ENCODE data around the gene PPP2R3B.

GRCh38 chrX:276030-276505 is 5.1 kb upstream of the PLCXD1 start:
- PRO-cap, 8 experiments = peak in 7 of 8 experiments; most common plus-strand start chrX:276366 (in 7); most common minus-strand start chrX:276236 (in 6)

DNA sequence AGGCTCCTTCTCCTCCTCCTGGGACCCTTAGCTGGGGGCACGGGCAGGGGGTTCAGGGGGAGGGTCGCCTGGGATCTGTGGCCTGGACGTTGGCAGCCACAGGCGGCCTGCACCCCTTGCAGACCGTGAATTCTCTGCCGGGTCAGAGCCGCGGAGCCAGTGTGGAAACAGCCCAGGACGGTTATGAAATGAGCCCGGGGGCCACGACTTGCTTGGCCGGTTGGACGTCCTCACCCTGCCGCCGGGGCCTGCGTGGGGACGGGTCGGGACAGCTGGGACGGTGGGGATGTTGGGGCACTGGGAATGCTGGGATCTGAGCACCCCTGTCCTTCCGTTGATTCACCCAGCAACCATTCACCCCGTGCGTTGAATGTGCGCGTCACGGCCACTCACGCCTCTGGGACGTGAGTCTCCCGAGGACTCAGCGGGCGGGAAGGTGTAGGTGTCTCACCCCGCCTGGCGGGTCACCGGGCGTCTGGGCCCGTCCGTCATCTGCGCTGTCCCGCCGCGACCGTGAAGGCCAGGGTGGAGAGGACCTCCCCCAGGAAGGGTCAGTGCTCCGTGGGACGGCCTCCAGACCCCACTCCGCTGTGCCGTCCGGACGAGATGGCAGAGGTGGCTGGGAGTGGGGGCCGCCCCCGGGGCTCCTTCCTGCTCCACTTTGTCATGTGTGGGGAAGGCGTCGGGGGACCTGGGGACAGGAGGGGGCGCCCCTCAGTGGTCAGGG is 4.5 kb upstream of the PLCXD1 start:
- PRO-cap, 8 experiments = peak in 4 of 8 experiments; most common plus-strand start position 184 of the sequence (in 1); most common minus-strand start position 136 of the sequence (in 2)

DNA sequence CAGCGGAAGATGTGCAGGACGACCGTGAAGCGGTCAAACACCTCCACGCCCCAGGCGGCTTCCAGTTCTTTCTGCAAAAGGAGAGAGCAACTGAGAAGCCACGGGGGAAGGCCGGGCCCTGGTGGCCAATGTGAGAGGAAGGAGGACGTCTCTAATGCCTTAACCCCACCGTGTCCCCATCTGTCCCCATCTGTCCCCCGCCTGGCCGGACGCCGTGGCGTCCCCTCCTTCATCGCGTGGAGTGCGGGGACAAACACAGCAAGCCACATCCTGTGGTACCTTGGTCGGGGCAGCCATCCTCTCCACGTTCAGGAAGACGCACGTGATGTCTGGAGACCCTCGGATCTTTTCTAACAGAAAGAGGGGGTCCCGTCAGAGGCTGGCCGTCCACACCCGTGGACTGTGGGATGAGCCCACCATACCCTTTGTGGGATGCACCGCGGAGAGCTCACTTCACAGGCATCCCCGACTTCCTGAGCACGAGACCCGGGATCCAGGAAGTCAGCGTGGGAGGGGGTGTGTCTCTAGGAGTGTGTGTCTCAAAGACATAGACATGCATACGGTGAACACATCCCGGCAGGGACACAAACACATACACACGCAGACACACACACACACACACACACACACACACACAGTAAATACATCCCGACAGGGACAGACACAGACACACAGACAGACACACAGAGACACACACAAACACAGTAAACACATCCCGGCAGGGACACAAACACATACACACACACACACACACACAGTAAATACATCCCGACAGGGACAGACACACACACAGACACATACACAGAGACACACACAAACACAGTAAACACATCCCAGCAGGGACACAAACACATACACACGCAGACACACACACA is 3.4 kb downstream of the GTPBP6 start:
- PRO-cap, 8 experiments = no peak in any of the 8 experiments

GRCh38 chrX:323784-324554 is 5.4 kb upstream of the GTPBP6 start:
- PRO-cap, 8 experiments = no peak in any of the 8 experiments

- PRO-cap, 8 experiments = peak in 8 of 8 experiments; most common plus-strand start chrX:387270 (in 8); most common minus-strand start chrX:386963 (in 3)
Observed at GRCh38 chrX:386458-387609, at the start of gene PPP2R3B. PPP2R3B (minus strand) TSS chrX:386907.

- PRO-cap, 8 experiments = no peak in any of the 8 experiments
Observed at GRCh38 chrX:397526-398012, 10.9 kb upstream of the PPP2R3B start.

- PRO-cap, 8 experiments = no peak in any of the 8 experiments
Observed at GRCh38 chrX:970354-970599, 242.2 kb downstream of the CRLF2 start.

DNA sequence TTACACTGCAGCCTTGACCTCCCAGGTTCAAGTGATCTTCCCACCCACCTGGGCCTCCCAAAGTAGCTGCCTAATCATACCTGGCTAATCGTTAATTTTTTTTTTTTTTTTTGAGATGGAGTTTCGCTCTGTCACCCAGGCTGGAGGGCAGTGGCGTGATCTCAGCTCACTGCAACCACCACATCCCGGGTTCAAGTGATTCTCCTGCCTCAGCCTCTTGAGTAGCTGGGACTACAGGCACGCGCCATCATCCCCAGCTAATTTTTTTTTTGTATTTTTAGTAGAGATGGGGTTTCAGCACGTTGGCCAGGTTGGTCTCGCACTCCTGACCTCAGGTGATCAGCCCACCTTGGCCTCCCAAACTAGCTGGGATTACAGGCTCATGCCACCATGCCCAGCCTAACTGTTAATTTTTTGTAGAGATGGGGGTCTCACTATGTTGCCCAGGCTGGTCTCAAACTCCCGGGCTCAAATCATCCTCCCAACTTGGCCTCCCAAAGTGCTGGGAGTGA is 29.0 kb upstream of the SLC25A6 start:
- PRO-cap, 8 experiments = no peak in any of the 8 experiments

DNA sequence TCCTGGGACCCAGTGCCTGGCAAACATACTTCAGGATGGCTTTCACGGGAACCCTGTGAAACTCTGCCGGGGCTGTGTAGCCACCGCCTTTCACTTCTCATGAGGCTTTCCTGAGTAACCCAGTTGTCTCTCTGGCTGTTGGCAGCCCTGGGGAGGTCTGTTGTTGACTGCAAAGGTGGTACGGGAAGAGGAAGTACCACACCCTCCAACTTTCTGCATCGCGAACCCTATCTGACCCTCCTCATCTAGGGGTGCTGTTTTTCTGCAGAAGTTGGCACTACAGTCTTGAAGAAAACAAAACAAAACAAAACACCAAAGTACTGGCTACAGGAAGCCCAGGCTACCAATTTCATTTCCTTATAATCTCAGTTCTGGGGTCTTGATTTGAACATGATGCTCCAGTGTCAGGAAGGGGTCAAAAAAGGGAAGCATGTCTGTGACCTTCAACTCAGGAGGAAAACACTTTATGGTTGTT is 18.0 kb upstream of the P2RY8 start:
- PRO-cap, 8 experiments = peak in 6 of 8 experiments; most common plus-strand start position 366 of the sequence (in 1); most common minus-strand start position 133 of the sequence (in 6)

GRCh38 chrX:1591959-1592278 is 515 bp downstream of the AKAP17A start:
- PRO-cap, 8 experiments = no peak in any of the 8 experiments

DNA sequence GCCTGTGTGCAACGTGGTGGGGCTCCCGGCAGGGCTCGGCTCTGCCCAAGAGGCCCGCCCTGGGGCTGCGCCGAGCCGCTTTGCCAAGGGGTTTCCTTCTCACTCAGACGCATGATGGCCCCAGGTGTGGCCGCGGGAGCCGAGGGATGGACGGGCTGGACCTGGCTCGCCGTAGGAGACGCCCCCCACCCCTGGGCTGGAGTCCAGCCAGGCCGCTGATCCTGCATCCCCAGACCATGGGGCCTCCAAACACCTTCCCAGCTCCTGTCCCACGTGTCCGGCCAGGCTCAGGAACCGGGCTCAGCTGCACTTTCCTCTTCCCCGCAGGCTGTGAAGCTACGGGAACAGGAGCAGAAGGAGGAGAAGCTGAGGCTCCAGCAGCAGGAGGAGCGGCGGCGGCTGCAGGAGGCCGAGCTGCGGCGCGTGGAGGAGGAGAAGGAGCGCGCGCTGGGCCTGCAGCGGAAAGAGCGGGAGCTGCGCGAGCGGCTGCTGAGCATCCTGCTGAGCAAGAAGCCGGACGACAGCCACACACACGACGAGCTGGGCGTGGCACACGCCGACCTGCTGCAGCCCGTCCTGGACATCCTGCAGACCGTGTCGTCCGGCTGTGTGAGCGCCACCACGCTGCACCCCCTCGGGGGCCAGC is 9.1 kb downstream of the AKAP17A start:
- PRO-cap, 8 experiments = peak in 1 of 8 experiments; most common plus-strand start position 139 of the sequence (in 1)

GRCh38 chrX:1661025-1661375 is 46.1 kb downstream of the ASMT start:
- PRO-cap, 8 experiments = no peak in any of the 8 experiments

- PRO-cap, 8 experiments = no peak in any of the 8 experiments
Observed at GRCh38 chrX:2321377-2321875, 179.3 kb downstream of the DHRSX start.

- PRO-cap, 8 experiments = peak in 2 of 8 experiments; most common plus-strand start chrX:2521483 (in 1); most common minus-strand start chrX:2521449 (in 1)
Observed at GRCh38 chrX:2521350-2521820, 20.6 kb upstream of the DHRSX start.

- PRO-cap, 8 experiments = peak in 2 of 8 experiments; most common minus-strand start chrX:2593905 (in 1)
Observed at GRCh38 chrX:2593772-2594167, 93.0 kb upstream of the DHRSX start.

- PRO-cap, 8 experiments = peak in 6 of 8 experiments; most common plus-strand start chrX:2708853 (in 3); most common minus-strand start chrX:2708743 (in 6)
Observed at GRCh38 chrX:2708573-2709451, 17.7 kb downstream of the CD99 start.

DNA sequence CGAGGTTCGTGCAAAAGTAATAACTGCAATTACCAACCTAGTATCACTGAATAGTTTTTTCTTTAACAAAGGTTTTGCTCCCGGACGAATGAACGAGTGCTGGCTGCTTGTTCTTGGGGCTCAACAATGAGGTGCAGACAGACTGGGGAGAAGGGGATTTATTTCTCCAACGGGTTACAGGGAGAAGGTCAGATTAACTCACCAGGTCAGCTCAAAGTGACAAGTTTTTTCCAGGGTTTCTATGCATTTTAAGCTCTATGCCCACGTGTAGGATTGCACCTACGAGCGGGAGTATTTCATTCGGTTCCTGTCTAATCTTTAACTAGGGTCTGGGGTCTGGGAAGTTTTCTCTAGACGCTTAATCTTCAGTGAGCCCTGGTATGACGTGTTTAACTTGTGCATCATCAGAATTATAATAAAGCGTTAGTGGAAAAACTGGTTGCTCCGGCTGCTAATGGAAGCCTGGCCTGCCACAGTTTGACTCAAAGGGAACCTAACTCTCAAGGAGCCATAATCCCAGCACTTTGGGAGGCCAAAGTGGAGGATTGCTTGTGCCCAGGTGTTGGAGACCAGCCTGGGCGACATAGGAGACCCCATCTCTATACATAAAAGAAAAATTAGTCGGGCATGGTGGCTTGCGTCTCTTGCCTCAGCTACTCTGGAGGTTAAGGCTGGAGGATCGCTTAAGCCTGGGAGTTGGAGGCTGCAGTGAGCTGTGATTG is 30.3 kb downstream of the ARSD start:
- PRO-cap, 8 experiments = no peak in any of the 8 experiments

GRCh38 chrX:2928543-2929178 is 478 bp downstream of the ARSD start:
- PRO-cap, 8 experiments = peak in 8 of 8 experiments; most common plus-strand start chrX:2928890 (in 5); most common minus-strand start chrX:2928657 (in 6)

DNA sequence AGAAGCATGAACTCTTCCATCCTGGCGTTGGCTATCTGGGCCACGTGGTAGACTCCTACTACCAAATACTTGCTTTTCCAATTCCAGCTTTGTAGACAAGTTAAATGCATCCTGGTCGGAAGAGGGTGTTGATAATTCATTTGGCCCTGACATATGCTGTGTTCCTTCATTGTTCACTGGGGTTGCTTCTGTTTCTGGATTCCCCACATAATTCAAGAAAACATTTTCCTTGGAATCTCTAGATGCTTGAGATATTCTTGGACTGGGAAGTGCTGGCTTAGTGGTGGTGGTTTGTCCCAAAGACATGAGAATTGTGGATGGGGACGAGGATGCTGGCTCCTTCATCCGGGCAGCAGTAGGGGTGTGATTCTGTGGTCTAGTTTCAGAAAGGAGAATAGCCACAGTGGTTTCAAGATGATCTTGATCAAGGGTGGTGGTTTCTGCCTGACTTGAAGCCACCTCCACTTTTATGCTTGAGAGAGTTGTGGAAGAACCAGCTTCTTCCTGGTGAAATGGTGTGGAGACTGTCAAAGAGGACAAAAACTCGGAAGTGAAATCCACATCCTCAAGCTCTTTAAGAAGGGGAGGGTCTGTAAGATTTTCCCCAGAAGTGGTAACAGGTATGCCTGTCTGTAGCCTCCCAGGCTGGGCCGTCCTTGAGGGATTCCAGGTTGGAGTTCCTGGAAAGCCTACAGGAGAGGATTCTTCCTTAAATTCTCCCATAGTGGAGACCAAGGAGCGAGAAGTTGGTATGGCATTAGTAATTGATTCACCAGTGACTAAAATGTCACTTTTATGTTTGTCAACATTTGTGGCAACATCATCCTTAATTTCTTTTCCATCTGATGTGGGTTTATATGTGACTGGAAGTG is 25.3 kb downstream of the MXRA5 start:
- PRO-cap, 8 experiments = no peak in any of the 8 experiments

DNA sequence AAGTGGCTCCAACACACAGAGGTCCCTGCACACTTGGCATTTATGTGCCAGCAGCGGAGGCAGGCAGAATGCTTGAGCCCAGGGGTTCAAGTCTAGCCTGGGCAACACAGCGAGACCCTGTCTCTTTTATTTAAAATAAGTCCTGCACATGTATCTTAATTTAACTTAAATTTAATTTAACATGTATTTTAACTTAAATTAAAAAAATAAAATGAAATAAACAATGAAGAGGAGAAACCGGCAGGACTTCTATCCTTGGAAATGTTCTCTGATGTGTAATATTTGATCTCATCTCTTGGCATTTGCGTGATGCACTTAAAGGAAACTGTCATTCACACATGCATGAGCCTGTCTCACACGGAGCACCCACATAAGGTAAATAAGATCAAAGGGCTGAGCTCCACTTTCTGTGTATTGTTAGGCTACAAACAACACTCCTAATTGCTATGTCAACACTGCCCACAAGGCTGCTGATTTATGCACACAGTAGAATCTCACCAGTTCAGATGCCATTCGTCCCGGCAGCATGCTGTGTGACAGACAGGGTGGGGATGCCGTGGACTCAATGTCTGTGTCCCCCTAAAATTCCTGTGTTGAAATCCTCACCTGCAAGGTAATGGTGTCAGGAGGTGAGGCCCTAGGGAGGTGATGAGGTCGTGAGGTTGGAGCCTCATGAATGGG is 5.8 kb downstream of the PRKX start:
- PRO-cap, 8 experiments = peak in 6 of 8 experiments; most common plus-strand start position 534 of the sequence (in 4); most common minus-strand start position 277 of the sequence (in 1)